Omental fat pad (tissue), 4 donors: Measurements from ENCODE around the gene ZDHHC11B.

DNA sequence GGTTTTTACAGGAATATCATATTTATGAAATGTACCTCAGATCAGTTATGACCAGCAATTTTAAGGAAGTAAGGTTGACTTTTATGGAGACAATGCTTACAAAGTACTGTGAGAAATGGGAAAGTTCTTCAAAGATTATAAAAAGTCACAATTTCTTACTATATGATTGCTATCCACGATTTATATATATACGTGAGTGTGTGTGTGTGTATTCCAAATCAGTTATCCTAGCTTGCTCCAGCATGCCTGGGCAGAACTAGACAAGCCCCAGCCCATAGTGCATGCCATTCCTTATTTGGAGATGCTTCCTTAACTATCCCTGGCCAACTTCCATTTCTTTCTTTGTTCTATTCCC lies 77.4 kb upstream of the PLEKHG4B start:
- PRO-cap: no peak
- RAMPAGE, long total RNA, 4 experiments: no peak in any of the 4 experiments

DNA sequence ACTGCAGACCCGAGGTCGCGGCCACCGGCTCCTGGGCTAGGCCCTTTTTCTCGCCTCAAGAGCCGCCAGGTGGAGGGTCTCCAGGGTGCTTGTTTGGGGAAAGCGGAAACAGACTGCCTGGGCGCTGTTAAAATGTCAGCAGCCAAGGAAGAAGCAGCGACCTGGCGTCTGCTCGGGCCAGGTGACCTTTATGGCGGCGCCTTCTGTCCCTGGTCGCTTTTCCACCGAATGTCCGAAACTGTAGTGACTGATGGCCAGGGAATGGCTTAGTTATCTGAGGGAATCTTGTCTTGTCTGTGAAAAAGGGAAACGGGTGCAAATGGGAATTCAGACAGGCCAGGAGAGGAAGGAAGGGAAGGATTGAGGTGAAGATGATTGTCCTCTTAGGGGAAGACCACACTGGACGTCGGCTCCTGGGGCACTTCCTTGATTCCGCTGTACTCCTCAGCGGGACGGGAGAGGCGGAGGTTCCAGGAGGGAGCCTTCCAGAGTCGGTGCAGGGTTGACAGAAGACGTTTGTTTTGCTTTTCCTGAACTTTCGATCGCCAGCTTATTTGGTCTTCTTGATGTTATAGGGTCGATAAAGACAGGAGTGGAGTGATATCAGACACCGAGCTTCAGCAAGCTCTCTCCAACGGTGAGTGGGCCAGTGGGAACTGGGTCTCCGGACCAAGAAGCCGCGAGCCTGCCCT lies 836 bp downstream of the PDCD6 start:
- PRO-cap: no peak
- RAMPAGE, long total RNA, 4 experiments: no peak in any of the 4 experiments

DNA sequence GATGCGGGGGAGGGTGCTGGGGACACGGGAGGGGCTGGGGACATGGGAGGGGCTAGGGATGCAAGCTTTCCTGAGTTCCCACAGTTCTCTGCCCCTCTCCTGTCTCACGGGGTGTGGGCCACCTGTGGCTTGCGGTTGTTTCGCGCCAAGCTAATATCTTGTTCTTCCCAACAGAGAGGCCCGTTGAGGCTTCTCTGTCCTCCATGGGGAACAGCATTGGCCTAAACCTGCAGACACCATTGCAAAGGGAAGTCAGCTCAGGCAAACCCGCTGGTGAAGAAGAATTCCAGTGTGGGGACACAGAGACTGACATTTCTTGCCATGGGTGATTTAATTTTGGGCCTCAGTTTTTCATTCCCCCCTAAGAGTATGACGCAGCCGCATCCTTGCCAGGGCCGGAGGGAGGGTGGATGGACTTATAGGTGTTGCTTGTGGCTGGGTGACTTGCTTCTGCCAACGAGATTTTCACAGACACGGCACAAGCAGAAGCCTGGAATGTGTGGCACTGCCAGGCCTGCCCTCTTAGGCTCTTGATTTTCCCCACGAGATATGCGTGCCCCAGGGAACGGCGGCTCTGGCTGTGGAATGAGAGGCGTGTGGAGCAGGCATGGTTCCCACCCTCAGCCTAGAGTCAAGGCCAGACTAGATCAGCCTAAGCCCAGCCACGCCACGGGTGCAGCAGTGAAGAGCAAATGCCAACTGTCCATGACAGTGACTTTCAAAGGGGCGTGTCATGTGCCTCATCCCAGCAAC lies 7.6 kb downstream of the PDCD6 start:
- PRO-cap: no peak
- RAMPAGE, long total RNA, 4 experiments: no peak in any of the 4 experiments

DNA sequence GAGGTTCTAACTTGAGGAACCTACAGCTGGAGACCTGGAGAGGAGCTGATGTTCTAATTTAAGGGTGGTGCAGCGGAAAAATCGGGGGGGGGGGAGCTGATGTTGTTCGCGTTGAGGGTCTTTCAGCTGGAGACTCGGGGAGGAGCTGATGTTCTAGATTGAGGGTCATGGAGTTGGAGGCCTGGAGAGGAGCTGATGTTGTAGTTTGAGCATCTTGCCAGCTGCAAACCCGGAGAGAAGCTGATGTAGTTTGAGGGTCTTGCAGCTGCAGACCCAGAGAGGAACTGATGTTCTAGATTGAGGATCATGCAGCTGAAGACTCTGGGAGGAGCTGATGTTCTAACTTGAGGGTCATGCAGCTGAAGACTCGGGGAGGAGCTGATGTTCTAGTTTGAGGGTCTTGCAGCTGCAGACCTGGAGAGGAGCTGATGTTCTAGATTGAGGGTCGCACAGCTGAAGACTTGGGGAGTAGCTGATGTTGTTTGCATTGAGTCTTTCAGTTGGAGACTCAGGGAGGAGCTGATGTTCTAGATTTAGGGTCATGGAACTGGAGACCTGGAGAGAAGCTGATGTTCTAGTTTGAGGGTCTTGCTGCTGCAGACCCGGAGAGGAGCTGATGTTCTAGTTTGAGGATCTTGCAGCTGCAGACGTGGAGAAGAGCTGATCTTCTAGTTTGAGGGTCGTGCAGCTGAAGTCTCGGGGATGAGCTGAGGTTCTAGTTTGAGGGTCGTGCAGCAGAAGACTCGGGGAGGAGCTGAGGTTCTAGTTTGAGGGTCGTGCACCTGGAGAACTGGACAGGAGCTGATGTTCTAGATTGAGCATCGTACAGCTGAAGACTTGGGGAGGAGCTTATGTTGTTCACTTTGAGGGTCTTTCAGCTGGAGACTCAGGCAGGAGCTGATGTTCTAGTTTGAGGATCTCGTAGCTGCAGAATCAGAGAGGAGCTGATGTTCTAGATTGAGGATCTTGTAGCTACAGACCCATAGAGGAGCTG lies 11.0 kb downstream of the PDCD6 start:
- PRO-cap: no peak
- RAMPAGE, long total RNA, 4 experiments: no peak in any of the 4 experiments

DNA sequence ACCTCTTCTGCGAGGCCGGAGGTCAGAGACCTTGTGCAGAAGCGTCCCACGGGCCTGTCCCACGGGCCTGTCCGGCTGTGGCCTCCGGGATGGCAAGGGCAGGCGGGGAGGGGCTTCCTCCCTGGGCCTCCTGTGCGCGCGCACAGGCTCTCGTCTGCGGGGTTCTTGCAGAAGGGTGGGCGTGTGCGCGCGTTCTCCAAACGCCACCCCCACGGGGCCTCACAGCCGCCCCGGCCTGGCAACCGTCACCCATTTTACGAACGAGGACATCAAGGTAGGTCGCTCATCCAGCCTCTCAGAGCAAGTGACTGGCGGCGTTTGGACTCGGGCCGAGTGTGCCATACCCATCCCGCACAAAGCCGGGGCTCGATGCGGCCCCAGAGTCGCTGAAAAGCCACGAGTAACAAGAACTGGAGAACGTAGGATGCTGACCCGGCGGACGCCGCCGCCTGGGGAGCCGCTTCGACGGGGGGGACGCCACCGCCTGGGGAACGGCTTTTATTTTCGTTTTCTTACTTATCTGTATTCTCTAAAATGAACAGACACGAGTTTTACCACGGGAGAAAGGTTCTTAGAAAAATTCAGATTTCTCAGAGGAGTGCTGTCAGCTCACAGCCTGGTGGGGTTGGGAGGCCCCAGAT lies 995 bp downstream of the AHRR start:
- PRO-cap: no peak
- RAMPAGE, long total RNA, 4 experiments: no peak in any of the 4 experiments

DNA sequence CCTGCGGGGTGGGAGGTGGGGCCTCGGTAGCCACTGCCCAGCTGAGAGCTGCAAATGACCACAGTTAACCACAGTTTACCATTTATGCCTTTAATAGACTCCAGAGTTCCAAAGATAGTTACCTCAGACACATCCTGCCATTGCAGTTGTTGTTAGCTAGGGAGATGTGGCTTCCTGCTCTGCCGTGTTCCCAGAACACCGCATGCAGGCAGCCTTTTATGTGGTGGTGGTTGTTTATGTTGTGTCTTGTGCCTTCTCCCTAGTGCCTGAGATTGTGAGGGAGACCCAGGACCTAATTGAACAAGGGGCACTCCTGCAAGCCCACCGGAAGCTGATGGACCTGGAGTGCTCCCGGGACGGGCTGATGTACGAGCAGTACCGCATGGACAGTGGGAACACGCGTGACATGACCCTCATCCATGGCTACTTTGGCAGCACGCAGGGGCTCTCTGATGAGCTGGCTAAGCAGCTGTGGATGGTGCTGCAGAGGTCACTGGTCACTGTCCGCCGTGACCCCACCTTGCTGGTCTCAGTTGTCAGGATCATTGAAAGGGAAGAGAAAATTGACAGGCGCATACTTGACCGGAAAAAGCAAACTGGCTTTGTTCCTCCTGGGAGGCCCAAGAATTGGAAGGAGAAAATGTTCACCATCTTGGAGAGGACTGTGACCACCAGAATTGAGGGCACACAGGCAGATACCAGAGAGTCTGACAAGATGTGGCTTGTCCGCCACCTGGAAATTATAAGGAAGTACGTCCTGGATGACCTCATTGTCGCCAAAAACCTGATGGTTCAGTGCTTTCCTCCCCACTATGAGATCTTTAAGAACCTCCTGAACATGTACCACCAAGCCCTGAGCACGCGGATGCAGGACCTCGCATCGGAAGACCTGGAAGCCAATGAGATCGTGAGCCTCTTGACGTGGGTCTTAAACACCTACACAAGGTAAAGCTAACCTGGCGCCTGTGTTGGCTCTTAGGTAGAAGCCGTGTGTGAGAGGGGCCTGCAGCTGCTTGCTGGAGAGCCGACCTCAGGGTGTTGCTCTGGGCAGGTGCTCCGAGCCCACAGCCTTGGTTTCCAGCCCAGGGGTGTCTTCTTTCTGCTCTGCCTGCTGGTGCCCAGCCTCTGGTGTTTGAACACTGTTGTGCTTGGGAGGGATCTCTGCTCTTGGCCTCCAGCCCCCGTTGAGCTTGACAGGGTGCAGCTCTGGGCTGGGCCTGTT lies 10.5 kb downstream of the EXOC3 start:
- PRO-cap: no peak
- RAMPAGE, long total RNA, 4 experiments: no peak in any of the 4 experiments

GRCh38 chr5:471150-472027 lies 28.4 kb downstream of the EXOC3 start:
- PRO-cap: no peak
- RAMPAGE, long total RNA, 4 experiments: no peak in any of the 4 experiments

DNA sequence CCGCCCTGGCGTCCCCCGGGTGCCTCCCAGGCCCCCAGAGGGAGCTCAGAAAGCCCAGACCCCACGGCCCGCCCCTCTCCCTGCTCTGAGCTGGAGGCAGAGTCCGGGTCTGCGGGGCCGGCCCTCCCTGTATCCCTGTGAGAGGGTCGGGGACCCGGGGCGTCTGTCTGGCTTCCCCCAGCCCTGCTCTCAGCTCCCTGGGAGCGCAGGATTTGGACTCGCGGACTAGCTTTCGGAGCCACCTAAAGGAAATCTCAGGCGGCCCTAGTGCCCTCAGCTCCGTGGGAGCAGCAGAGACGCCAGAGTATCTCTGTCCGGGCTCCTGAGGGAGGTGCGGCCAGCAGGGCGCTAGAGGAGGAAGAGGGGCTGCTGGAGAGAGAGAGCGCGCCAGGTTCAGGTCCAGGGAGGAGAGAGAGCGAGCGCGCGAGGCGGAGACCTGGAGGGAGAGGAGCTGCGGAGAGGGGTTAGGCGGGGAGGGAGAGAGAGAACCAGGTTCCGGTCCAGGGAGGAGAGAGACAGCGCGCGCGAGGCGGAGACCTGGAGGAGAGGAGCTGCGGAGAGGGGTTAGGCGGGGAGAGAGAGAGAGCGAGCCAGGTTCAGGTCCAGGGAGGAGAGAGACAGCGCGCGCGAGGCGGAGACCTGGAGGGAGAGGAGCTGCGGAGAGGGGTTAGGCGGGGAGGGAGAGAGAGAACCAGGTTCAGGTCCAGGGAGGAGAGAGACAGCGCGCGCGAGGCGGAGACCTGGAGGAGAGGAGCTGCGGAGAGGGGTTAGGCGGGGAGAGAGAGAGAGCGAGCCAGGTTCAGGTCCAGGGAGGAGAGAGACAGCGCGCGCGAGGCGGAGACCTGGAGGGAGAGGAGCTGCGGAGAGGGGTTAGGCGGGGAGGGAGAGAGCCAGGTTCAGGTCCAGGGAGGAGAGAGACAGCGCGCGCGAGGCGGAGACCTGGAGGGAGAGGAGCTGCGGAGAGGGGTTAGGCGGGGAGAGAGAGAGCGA lies 31.0 kb downstream of the EXOC3 start:
- PRO-cap: no peak
- RAMPAGE, long total RNA, 4 experiments: no peak in any of the 4 experiments

DNA sequence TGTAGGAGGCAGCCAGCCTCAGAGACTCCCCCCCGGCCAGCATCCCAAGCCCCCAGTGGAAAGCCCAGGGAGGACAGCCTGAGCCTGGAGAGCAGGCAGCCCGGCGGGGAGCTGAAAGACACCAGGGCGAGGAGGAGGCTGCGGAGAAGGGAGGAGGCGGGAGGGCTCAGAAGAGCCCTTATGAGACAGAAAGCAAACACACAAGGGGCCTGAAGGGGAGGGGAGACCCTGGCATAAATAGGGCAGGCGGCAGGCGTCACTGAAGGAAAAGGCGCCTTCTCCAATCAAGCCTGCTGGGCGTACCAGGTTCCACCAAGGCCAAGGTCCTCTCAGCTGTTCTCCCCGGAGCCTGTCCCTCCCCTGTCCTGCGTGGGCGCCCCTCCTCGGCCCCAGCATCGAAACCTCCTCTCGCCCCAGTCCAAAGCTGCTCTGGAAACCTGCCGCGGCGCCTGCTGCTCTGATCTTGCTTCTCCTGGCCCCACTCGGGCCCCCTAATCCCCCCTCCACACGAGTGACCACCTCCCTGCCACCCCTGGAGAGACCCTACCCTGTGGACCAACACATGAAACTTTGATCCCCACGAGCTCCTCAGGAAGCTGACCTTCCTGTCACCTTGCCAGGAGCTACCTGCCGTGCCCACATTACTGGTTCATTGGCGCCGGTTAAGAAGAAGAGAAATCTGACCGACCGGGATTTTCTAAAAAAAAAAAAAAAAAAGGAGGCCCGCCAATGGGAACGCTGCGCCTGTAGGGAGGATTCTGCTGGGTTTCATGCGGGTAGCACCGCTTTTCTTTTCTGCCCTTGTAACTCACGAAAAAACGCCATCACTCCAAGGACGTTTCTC lies 1.1 kb downstream of the SLC9A3 start:
- PRO-cap: no peak
- RAMPAGE, long total RNA, 4 experiments: no peak in any of the 4 experiments

DNA sequence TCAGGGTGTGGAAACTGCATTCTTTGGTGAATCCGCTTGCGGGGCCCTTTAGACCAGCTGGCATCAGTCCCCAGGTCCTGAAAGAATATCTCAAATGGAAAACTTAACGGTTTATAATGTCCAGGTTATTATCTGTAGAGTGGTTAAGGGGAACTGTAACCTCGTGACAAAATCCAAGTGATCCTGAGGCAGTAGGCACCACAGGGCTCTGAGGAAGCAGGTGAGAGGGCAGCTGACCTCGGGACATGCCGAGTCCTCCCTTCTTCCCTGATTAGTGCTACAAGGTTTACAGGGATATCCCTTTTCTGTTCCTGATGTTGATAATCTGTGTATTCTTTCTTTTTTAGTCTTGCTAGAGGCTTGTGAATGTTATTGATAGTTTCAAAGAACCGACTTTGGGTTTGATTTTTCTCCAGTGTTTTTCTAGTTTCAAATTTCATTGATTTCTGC lies 1.6 kb downstream of the CEP72 start:
- PRO-cap: no peak
- RAMPAGE, long total RNA, 4 experiments: no peak in any of the 4 experiments

DNA sequence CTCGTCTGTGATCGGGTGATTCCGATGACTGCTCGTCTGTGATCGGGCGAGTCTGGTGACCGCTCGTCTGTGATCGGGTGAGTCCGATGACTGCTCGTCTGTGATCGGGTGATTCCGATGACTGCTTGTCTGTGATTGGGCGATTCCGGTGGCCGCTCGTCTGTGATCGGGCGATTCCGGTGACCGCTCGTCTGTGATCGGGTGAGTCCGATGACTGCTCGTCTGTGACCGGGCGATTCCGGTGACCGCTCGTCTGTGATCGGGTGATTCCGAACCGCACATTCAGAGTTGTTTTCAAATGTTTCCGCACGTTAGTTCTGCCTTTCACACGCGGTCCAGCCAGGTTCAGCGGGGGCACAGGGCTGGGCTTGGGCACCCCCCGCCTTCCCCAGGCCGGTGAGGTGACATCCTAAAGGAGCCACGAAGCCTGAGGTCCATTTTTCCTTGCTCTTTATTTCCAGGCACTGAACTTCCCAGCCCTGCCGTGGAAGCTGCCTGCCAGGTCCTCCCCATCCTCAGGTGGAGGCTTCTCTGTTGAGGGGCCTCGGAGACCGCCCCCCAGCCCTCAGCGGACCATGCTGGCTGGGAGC lies 30.1 kb downstream of the TPPP start:
- PRO-cap: no peak
- RAMPAGE, long total RNA, 4 experiments: no peak in any of the 4 experiments

DNA sequence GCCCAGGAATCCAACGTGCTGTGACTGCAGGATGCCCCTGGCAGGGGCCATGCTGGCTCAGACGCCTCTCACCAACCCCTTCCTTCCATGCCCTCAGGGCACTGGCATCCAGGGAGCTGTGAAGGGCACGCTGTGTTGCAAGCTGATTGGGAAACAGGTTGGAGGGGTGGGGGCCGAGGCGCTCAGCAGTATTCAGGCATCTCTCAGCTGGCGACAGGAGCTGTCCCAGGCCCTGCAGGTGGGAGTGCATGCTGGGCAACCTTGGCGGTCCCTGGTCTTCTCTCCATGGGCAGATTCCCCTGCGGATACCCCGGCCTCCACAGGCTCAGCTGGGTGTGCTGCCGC lies 9.6 kb downstream of the TPPP start:
- PRO-cap: no peak
- RAMPAGE, long total RNA, 4 experiments: no peak in any of the 4 experiments

- PRO-cap: no peak
- RAMPAGE, long total RNA, 4 experiments: no peak in any of the 4 experiments
These were observed 2.2 kb downstream of the TPPP start for GRCh38 chr5:690885-691475.

DNA sequence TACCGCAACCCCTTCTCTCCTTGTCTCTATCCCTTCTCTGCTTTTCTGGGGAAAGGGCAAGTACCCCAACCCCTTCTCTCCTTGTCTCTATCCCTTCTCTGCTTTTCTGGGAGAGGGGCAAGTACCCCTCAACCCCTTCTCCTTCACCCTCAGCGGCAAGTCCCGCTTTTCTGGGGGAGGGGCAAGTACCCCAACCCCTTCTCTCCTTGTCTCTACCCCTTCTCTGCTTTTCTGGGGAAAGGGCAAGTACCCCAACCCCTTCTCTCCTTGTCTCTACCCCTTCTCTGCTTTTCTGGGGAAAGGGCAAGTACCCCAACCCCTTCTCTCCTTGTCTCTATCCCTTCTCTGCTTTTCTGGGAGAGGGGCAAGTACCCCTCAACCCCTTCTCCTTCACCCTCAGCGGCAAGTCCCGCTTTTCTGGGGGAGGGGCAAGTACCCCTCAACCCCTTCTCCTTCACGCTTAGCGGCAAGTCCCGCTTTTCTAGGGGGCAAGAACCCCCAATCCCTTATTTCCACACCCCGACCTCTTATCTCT lies 10.3 kb upstream of the TPPP start:
- PRO-cap: no peak
- RAMPAGE, long total RNA, 4 experiments: no peak in any of the 4 experiments

- PRO-cap: no peak
- RAMPAGE, long total RNA, 4 experiments: start-site peak on the minus strand in 2 of 4 experiments, at chr5:784541-784755 at its widest, 23 to 34 reads per replicate
These were observed at the start of gene ZDHHC11B for GRCh38 chr5:784487-785333. Gene ZDHHC11B (minus strand): TSS chr5:784729.

DNA sequence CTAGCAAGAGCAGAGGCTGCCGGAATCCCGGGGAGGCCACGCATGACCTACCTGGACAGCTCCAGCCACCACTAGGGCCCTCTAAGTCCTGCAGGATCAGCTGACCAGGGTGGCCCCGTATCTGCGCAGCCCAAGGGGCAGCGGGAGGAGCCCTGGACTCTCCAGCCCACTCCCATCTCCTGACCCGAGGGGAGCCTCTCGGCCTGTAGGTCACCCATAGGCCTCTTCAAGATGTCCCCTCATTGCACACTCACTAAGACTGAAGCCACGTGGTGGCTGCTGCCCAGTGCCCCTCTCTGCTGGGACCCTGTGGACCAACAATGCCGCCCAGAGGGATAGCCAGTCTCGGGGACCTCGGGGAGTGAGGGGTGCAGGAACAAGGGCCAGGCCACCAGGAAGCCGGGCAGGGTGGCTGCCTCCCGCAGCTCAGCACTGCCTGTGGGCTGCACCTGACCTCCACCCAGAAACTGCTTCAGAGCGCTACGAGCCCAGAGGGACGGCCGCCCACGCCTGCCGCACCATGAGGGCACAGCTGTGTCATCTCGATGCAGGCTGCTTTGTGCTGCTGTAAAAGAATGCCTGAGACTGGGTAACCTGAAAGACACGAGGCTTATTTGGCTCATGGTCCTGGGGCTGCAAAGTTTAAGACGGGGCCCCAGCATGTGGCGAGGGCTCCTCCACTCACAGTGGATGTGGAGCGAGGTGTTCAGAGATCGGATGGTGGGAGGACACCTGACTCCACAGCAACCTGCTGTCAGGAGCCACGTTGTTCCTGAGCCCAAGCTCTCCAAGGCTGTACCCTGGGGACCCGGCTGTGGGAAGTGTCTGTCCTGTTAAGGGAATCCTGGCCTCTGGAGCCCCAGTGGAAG lies 11.5 kb upstream of the ZDHHC11 start:
- PRO-cap: no peak
- RAMPAGE, long total RNA, 4 experiments: no peak in any of the 4 experiments

DNA sequence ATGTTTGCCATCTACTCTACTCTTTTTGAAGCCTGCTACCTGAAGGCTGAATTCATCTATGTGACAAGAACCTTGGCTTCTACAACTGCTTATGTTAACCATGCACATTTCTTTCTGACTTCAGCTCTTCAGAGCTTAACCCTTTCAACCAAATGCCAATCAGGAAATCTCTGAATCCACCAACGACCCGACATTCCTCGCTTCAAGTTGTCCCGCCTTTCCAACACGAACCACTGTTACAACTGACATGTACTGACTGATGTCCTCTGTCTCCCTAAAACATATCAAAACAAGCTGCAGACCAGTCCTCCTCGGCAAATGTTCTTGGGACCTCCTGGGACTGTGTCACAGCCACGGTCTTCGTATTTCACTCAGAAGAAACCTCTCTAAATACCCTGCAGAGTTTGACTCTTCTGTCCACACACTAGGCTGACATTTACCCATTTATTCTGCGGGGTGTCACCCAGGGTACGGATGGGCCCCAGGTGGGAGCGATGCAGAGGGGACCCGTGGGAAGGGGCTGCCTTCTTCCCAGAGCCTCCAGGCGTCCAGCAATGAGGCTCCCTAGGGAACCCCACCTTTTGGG lies 18.9 kb upstream of the ZDHHC11 start:
- PRO-cap: no peak
- RAMPAGE, long total RNA, 4 experiments: no peak in any of the 4 experiments

DNA sequence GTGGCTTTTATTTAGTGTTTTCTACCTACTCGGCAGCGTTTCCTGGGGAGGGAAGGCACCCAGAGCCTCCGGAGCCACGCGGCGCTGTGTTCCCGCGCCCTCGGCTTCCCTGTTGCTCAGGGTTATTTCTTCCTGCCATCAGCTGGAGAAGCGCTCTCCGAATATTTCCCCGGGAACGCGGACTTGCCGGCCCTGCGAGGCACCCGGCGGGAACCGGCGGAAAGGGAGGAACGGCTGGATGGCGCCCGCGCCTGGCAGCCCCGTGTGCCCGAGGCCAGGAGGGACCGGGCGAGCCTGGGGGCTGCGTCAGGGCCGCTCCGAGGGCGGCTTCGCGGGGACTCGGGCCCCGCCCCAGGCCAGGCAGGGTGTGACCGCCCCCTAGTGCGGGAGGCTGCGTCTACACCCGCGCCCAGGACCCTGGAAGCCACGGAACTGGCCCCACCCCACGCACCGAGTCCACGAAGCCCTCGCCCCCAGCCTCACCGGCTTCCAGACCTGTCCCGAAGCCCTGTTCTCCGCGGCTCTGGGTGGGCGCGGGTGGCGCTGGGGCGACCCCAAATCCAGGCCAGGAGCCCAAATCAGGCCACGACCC lies 34.1 kb downstream of the TRIP13 start:
- PRO-cap: no peak
- RAMPAGE, long total RNA, 4 experiments: no peak in any of the 4 experiments

- PRO-cap: no peak
- RAMPAGE, long total RNA, 4 experiments: no peak in any of the 4 experiments
These were observed 55.7 kb downstream of the TRIP13 start for GRCh38 chr5:948219-948876.

DNA sequence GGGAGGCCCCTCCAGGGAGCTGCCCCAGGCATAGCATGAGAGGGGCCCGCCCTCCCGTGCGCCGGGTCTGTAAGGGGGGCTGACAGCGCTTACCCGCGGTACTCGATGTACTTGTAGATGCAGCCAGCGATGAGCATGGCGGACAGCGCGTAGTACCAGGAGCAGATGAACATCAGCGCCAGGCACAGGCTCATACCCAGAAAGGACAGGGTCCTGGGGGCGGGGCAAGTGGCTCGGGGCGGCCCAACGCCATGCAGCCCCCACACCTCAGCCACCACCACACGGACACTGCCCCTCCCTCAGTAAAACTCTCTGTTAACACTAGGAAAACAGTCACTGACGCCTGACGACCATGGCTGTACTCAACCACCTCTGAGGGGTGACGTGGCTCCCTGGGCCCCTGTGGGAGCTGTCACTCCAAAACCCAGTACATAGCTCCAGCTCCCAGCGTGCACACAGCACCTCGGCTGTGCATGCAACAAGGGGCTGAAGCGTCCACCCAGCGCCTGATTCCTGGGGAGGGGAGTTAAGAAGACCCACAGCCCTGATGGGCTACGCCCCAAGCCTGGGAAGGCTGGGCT lies 36.5 kb downstream of the SLC12A7 start:
- PRO-cap: no peak
- RAMPAGE, long total RNA, 4 experiments: no peak in any of the 4 experiments